Measurements from ENCODE around the genes UBXN2A, MFSD2B and NCOA1.

DNA sequence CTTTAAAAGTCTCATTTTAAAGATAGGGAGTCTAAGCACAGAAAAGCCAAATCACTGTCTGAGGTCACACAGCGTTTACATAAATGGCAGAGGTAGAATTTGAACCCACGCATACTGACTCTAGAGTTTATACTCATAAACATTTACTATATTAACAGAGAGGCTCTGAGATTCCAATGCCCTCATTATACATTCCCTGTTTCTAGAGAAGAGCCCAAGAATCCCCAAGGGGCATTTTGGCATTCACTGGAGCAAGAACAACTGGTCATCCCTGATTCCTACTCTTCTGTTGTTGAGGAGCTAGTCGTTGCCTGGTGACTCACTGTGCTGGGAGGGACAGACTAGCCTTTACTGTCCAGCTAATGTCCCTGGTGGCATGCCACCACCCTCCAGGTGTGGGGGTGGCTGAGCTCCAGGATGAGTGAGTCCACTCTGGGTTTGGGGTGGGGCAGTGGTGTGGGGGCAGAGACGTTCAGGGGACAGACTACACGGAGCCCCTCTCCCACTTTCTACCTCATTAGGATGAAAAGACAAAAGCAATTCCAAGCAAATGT, 49.2 kb downstream of the RHOB start:
- RRBS = no CpG with 5 or more reads among the region's 5 CpGs

- RRBS = no CpG with 5 or more reads among the region's 8 CpGs
These were observed 68.1 kb downstream of the RHOB start for GRCh38 chr2:20514903-20515373.

DNA sequence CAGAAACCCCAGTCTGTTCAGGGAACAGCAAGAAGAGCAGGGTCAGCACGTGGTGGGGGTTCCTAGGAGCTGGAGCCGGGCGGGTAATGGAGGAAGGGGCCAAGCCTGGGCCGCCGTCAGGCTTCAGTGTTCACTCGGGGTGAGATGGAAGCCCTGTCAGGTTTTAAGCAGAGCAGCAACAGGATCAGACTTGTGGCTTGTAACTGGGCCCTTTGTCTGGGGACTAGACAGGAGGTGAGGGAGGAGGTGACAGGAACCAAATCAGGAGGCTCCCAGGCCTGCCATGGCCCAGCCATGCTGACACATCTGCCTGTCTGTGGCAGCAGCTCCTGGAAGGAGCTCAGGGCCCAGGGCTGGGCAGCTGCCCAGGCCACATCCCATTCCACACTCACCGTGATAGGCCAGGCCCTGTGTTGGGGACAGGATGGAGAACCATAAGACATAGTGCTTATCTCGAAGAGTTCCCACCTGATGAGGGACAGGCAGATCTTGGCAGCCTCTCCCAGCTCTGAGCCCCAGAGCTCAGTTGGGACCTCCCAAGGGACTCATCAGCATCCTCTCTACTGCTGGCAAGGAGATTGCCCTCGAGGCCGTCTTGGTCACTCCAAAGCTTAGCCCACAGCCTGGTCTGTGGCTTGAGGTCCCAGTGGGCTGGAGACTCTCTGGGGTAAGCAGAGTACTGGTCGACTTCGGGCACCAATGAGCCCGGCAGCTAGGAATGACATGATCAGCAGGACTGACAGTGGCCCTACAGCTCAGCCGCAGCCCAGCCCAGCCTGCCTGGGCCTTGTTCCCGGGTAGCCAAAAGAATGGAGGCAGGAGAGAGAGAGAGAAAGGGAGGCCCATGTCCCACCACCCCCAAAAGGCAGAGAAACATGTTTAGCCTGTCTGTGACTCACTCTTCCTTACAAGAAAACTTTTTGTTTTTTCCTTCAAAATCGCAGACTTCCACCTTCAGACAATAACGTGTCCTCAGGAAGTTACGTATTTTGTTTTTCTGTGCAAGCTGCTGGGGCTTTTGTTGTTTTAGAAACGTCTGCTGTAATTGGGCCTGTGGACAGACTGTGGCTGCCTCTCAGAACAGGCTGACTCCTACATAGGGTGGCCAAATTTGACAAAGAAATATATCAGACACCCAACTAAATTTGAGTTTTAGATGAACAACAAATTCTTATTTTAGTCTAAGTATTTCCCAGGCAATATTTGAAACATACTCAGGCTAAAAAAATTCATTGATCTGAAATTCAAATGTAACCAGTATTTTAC, 82.1 kb downstream of the HS1BP3 start:
- RRBS = 54% methylated on average over 2 of the region's 19 CpGs

DNA sequence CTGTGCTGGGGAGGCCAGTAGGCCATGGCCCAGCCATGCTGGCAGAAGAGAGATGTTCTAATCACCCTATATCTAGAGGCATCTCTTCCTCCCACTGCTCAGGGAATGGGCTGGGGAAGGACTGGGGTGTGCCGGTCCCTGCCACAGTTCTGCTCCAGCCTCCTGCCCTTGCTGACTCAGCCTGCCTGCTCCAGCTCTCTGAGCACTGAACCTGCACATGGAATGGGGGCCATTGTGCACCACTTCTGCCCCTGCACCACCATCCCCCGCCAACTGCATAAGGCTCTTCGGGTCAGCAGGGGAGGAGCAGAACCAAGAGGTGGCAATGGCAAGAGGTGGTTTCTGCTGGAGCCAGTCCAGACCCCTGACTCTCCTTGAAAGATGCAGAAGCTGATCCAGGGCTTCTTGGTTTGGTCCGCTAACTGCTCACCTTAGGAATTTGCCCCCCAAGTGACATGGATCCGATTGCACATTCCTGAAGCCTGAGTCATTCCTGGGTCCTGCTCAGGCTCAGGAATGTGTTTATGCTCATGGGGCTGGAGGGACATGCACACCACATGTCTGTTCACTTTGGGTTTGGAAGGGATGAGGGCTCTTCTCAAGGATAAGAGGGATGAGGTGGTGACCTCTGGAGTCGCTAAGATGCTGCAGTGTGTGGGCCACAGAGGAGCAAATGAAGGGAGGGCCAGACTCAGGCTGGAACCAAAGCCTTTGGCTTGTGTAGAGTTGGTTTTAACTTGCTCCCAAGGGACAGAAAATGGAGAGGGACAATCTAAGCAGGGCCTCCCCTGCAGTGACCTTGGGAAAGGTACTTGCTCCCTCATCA, 66.5 kb downstream of the HS1BP3 start:
- RRBS = no CpG with 5 or more reads among the region's 6 CpGs

- RRBS = no CpG with 5 or more reads among the region's 13 CpGs
These were observed 55.6 kb downstream of the HS1BP3 start for GRCh38 chr2:20595200-20595864.

GRCh38 chr2:20598956-20599563, 51.8 kb downstream of the HS1BP3 start:
- RRBS = 57% methylated on average over 1 of the region's 13 CpGs

GRCh38 chr2:21019264-21019670, 24.6 kb downstream of the APOB start:
- RRBS = no CpG with 5 or more reads among the region's 2 CpGs

DNA sequence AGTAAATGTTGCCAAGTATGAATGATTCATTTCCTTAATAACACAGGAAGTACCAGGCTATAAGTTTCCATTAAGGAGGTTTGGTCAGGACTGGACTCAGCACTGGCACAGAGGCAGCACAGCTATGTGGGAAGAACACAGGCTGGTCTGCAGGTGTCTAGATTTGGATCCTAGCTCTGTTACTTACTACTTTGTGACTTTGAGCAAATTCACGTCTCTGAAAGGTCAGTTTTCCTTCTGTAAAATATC, 97.2 kb downstream of the TDRD15 start:
- RRBS = no CpG with 5 or more reads among the region's 1 CpG

DNA sequence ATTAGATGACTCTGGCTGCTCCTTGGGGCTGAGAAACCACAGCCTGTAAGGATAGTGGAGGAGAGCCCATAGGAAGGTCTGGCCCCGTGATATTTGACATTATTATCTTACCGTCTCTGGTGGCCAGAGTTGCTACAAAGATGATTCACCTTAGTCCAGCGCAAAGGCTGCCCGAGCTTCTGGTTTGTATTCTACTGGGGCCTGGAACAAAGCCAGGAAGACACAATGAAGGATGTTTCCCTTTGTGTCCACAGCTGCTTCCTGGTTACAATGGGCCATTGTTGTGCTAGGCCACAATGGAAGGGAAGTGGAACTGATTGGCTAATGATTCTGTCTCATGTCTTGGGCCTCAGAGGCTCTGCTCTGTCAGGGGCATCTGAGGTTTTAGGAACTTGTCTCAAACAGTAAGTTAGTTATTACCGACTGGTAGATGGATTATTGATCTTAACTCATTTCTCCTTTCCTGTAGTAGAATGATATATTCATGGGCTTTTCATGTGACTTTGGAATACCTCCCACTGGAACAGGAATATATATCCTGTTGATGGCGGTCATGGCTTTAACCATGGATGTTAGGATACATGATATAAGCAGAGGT, 132.3 kb downstream of the TDRD15 start:
- RRBS = no CpG with 5 or more reads among the region's 6 CpGs

GRCh38 chr2:23502007-23502687, 117.2 kb downstream of the KLHL29 start:
- RRBS = 87% methylated on average over 2 of the region's 22 CpGs

DNA sequence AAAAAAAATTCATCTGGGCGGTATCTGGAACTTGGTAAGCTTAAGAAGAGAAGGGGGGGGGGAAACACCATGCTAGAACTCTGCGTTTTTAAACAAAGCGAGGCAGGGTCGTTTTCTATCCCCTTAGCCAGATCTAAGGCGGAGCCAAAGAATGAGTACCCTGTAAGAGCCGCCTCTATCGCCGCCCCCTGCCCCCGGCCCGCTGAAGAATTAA, 566 bp upstream of the ATAD2B start:
- RRBS = 8% methylated on average over 2 of the region's 10 CpGs

GRCh38 chr2:23940071-23941386, at the start of gene UBXN2A:
Gene UBXN2A, plus strand, starts transcription at chr2:23940463.
- RRBS = under 1% methylated on average over 65 of the region's 113 CpGs

GRCh38 chr2:24009229-24010233, at the start of gene MFSD2B:
Gene MFSD2B, plus strand, starts transcription at chr2:24010085.
- RRBS = 3% methylated on average over 12 of the region's 72 CpGs

DNA sequence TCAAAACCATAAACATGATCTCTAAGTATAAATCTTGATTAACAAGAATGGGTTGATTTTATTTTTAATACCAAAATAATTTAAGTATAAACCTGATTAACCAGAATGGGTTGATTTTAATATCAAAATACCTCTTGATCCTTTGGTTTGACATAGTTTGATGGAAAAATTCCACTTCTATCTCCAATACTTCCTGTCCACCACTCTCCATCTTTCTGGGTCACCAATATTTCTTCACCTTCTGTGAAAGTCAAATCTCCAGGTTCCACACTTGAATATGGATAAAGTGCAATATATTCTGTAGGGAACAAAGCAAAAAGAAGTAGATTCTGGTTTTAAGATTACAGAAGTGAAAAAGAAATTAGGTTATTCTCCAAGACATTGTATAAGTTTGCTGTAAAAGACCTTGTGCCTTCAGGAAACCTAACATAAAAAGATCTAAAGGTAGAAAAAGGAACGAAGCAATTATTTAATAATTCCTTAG, 77.4 kb downstream of the FAM228A start:
- RRBS = no CpG with 5 or more reads among the region's 1 CpG

DNA sequence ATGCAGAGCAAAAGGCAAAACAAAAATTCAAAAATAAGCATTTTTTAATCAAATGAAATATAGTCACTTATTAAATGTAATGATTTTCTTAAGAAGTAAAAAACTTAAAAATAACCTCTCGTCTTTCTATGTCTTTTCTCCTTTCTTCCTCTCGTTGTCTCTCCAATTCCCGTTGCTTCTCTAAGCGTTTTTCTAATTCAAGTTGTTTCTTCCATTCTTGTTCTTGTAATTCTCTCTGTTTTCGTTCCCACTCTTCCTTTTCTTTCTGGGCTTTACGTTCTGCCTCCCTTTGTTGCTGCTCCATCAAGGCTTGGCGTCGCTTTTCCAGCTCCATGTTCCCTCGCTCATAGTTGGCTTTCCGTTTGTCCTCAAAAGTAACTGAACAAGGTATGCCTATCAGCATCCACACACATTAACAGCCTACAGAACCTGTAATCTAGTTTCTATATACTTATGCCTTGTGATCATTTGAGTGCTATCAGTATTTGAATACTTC, 60.5 kb downstream of the ITSN2 start:
- RRBS = no CpG with 5 or more reads among the region's 10 CpGs

GRCh38 chr2:24452245-24452854, 38.7 kb upstream of the NCOA1 start:
- RRBS = no CpG with 5 or more reads among the region's 8 CpGs

DNA sequence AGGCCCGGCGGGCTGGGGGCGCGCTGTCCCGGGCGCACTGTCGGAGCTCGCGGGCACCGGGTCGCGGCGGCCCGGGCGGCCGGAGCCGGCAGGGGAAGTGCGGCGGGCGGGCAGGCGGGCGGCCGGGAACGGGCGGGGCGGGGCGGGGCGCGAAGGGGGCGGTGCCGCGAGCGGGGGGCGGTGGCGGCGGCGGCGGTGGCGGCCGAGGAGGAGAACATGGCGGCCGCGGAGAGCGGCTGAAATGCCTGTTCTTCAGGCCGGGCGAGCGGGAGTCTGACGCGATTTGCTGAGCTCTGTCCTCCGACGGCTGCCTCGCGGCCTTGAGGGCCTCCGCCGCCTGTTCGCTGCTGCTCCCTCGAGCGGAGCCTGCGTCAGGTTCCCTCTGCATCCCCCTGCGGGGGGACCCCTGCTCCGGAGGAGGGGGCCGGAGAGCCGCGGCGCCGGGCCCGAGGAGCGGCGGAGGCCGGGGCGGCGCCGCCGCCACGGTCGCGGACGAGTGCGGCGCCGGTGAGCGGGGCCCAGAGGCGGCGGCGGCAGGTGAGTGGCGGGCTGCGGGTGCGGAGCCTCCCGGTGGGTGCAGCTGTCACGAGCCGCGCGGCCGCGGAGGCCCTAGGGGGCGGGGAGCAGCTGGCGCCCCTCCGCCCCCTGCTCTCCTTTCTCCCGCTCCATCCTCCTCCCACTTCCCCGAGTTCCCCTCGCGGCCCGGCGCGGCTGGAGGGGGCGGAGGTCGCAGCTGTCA, at the start of gene NCOA1:
NCOA1 (plus strand) TSS at position 189 of the 739 bp plus-strand sequence.
- RRBS = 2% methylated on average over 32 of the region's 107 CpGs

DNA sequence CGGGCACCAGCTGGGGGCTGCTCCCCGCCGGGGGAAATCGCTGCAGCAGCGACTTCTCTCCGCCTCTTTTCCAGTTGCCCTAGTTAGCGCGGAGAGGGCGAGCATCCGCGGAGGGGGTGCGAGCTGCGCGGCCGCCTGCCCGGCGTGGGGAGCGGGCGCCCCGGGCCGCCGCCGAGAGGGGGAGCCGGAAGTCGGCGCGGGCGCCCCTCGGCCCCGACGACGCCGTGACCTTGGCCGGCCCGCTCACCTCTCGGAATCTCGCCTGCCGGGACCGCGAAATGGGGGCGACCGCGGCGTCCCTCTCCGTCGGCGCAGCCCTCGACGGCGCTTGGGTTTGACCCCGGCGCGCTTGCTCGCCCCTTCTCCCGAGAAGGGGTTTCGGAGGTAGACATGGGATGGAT, 751 bp downstream of the NCOA1 start:
- RRBS = 1% methylated on average over 41 of the region's 56 CpGs

DNA sequence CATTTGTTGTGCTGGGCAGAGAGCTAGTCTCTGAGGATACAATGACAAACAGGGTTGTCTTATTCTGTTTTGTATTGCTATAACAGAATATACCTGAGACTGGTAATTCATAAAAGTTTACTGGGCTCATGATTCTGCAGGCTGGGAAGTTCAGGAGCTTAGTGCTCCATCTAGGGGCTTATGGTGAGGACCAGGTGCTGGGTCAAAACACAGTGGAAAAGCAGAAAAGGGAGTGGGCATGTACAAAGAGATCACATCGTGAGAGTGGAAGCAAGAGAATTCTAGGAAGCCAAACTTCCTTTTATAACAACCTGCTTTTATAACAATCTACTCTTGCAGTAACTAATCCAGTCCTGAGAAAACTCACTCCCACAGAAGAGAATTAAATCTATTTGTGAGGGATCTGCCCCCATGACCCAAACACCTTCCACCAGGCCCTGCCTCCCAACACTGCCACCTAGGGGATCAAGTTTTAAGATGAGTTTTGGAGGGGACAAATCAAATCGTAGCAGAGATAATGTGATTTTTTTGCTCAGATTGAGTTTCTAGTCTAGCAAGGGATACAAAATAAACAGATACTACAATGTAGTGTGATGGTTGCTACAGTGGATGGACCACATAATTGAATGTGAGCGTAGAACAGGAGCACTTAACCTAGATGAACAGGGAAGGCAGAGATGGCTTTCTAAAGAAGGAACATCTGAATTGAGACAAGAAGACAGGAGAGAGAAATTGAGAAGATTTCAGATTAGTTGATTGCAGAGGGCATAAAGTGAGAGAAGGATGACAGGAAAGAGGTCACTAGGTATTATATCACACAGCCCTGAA, 52.1 kb downstream of the NCOA1 start:
- RRBS = no CpG with 5 or more reads among the region's 3 CpGs

GRCh38 chr2:24543801-24544501, 52.9 kb downstream of the NCOA1 start:
- RRBS = no CpG with 5 or more reads among the region's 3 CpGs

All from pericardium (tissue), 1 donor.